Rectum (tissue), 1 donor: Measurements from ENCODE around the genes PRAMEF1 and PRAMEF18.

DNA sequence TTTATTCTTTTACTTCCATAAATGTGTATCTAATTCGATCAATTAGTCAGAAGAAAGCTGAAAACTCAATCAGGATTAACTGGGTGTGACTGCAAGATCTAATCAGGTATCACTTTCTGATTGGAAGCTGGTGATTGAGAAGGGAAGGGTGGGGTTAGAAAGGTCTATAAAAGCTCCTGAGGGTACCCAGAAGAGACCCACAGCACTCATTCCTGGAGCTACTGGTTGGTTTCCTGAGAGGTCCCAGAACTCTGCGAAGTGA, at the start of gene PRAMEF1:
TSS of gene PRAMEF1 (plus strand) at position 196 of the 262 bp plus-strand sequence.
- PRO-cap: no peak

GRCh38 chr1:13226079-13226587, at the start of gene PRAMEF18:
TSS of gene PRAMEF18 (minus strand) at chr1:13226154.
- PRO-cap: no peak

GRCh38 chr1:13665604-13666187, 34.3 kb upstream of the PRDM2 start:
- PRO-cap: no peak

DNA sequence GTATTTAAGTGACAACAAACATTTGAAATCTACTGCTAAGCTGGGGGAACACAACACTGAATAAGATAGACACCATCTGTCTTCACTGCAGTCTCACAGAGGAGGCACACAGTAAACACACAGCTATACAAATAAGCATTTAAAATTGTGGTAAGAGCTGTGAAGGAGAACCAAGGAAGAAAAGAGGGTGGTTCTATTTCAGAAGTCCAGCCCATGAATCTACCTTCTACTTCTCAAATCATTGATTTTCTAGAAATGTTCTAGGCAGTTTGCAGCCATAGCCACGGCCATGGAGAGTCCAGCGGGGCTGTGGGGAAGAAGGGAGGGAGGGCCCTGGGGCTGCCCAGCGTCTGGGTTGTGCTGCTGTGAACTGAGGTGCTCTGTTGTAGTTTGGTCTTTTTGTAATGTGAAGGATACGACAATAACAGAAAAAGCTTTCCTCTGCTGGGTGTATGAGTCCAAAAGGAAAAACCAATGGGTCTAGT, 28.2 kb downstream of the PRDM2 start:
- PRO-cap: no peak

DNA sequence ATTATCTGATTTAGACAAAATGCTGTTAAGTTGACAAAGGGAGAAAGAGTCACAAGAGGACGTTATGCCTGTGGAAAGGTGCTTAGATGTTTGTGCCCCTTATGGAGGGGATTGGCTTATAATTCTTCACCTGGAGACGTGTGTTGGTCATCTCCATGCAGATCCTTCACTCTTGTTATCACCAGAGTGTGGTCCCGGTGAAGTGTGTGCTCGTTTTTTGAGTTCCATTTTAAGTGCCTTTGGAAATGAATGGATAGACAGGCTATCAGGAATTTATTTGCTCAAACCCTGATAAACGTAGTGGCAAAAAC, 71.1 kb downstream of the PRDM2 start:
- PRO-cap: no peak

DNA sequence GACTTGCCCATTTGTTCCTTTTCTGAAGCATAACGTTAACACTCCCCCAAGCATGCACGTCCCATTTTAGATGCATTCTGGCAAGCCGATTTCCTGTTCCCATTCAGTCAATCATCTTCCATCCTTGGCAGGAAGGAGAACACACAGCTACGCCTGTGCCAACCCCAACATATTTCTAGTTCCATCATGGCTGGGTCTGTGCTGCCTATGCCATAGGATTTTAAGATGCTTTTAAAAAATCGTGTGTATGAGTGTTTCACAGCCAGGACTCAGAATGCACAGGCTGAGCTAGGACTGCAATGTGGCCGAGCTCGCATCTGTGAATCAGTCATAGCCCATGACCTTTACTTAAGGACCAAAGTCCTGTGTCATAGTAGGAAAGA, 408.7 kb downstream of the PRDM2 start:
- PRO-cap: no peak

GRCh38 chr1:14123267-14123624, 423.3 kb downstream of the PRDM2 start:
- PRO-cap: no peak

DNA sequence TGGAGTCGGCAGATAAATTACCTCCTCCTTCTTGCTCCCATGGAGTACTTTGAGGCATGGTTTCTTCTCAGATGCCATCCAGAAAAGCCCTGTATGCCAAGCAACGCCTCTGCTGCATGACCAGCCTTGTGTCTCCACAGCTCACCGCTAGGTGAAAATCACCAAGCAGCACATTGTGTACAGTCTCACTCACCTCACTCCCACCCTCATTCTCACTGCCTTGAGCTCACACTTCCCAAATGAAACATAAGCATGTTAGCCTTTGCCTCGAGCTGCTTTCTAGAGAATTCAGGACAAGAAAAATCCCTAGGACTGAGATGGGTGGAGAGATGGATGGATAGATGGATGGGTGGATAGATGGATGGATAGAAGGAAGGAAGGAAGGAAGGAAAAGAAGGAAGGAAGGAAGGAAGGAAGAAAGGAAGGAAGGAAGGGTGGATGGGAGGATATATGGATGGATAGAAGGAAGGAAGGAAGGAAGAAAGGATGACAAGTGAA, 120.6 kb upstream of the KAZN start:
- PRO-cap: no peak

DNA sequence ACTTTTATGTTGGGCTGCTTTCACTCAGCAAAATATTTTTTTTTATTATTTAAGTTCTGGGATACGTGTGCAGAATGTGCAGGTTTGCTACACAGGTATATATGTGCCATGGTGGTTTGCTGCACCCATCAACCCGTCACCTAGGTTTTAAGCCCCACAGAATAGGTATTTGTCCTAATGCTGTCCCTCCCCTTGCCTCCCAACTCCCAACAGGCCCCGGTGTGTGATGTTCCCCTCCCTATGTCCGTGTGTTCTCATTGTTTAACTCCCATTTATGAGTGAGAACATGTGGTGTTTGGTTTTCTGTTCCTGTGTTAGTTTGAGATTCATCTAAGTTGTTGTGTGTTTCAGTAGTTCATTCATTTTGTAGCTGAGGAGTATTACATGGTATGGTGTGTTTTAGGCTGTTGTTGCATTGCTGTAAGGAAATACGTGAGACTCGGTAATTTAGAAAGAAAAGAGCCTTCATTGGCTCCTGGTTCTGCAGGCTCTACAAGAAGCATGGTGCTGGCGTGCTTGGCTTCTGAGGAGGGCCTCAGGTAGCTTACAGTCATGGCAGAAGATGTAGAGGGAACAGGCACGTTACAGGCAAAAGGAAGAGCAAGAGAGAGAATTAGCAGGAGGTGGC, 82.0 kb downstream of the KAZN start:
- PRO-cap: no peak

DNA sequence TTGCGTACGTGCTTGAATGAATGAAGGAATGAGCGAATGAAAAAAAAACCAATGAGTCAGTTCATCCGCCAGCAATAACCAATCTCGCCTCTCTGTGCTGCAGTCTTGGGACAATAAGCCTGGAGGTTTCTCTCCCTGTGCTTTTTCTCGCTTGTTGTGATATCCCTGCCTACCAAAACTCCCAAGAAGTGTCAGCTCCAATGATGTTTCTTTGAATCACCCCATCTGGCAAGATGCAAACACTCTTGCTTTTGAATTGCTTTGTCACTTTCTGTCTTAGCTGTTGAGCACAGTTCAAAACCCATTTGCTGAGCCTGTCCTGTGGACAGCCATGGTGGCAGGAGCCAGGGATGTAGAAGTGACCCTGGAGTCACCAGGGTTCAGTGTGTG, 144.0 kb downstream of the KAZN start:
- PRO-cap: no peak

GRCh38 chr1:14929087-14930186, 224.1 kb upstream of the TMEM51 start:
- PRO-cap: unidirectional peak, plus-strand start at chr1:14929798

GRCh38 chr1:14940510-14940919, 213.0 kb upstream of the TMEM51 start:
- PRO-cap: no peak

DNA sequence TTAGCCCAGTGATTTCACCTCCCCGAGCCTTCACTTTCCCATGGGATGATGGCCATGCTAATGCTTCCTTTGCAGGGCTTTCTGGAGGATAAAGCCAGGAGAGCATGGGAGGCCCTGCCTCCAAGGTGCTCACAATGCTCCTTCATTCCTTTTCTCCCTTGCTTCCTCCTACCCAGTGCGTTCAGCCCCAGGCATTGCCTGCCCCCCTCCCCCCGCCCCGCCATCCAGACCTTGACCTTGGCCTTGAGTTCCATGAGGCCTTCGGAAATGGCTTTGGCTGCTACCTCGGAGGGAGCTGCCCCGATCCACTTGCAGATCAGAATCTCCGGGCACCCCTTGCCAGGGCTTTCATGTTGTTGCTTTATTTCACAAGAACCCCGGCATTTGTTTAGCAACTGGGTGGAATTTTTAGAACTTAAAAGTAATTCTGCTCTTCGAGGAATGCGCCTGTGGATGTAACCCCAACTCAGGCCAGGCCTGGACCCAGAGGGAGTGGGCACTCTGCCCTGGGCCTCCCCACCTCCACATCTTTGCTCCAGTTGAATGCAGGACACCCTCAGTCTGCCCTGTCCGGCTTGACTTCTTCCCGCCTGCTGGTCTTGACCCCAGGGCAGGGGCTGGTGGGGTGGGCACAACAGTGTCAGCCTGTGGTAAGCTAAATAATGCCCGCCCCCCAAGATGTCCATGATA, 154.1 kb upstream of the TMEM51 start:
- PRO-cap: no peak

GRCh38 chr1:15007394-15008348, 145.9 kb upstream of the TMEM51 start:
- PRO-cap: no peak

DNA sequence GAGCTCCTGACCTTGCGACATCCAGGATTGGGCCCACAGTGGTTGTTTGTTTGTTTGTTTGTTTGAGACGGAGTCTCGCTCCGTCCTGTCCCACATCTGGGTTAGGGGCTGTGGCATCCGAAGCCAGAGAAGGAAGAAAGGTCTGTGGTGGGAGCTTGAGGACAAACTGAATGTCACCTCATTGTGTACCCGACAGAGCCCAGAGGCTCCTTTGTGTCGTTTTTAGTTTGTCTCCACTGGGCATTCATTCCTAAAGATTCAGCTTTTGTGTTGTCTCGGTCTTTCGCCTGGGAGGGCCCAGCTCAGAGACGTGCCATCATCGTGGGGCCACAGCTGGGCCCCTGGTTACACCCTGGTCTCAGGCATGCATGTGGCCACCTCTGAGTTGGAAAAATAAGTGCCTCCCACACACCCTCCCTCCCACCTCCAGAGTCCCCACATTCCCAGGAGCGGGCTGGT, 125.7 kb upstream of the TMEM51 start:
- PRO-cap: no peak

DNA sequence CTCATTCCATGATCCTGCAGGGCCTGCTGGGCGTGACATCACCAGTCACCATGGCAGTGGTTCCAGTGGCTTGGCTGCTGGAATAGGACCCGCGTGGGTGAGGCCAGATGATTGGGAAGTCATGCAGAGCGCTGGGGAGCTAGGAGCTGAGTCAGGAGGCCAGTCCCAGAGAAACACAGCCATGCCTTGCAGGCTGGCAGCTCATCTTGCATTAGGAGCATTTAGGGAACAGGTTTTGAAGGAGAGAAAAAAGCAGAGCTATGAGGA, 125.4 kb upstream of the TMEM51 start:
- PRO-cap: no peak

GRCh38 chr1:15152124-15153333, 1.0 kb upstream of the TMEM51 start:
- PRO-cap: bidirectional peak, plus-strand start at chr1:15152566, minus-strand start at chr1:15152436; bidirectional peak, plus-strand start at chr1:15152775, minus-strand start at chr1:15152760; bidirectional peak, plus-strand start at chr1:15152943, minus-strand start at chr1:15152939; bidirectional peak, plus-strand start at chr1:15153257, minus-strand start at chr1:15153001

DNA sequence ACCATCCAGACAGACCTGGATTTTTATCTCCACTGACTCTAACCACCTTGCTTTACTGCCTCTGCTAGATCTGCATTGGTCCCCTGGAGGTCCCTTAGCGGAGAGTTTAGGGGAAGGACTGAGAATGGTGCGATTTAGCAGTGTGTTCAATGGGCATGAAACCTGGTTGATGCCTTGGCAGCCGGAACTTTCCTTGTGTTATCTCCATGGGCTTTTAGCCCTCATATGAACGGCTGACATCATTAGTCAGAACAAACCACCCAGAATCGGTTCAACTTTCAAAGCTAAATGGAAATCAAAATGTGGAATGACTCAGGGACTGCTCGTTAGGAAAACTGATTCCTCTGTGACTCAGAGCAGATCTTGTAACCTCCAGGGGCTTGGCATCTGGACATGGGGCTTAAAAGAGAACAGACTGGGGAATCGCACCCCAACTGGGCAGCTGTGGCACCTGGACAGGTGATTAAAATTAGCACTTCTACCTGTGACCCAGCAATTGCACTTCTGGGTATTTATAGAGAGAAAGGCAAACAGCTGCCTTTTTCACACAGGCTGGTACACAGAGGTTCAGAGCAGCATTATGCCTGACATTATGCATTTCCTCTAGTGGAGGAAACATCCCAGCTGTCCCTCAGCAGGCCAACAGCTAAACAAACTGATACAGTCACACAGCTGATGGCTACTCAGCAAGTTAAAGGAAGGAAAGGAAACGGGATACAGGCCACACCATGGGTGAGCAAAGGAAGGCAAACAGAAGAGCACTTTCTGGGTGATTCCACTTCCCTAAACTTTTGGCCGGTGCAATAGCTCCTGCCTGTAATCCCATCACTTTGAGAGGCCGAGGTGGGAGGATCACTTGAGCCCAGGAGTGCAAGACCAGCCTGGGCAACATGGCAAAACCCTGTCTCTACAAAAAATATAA, 25.4 kb downstream of the TMEM51 start:
- PRO-cap: no peak

GRCh38 chr1:15344866-15345564, 64.7 kb upstream of the EFHD2 start:
- PRO-cap: no peak

GRCh38 chr1:15356065-15356492, 53.6 kb upstream of the EFHD2 start:
- PRO-cap: no peak